ENCODE data around the gene ALG5.

- RRBS: 1% methylated on average over 6 of the region's 29 CpGs
Measured at GRCh38 chr13:36998173-36999057, 725 bp downstream of the ALG5 start.

GRCh38 chr13:36999156-36999664 is at the start of gene ALG5:
ALG5 (minus strand) TSS chr13:36999340.
- RRBS: no CpG with 5 or more reads among the region's 47 CpGs

- RRBS: no CpG with 5 or more reads among the region's 1 CpG
Measured at GRCh38 chr13:37579017-37579571, 19.5 kb downstream of the POSTN start.

DNA sequence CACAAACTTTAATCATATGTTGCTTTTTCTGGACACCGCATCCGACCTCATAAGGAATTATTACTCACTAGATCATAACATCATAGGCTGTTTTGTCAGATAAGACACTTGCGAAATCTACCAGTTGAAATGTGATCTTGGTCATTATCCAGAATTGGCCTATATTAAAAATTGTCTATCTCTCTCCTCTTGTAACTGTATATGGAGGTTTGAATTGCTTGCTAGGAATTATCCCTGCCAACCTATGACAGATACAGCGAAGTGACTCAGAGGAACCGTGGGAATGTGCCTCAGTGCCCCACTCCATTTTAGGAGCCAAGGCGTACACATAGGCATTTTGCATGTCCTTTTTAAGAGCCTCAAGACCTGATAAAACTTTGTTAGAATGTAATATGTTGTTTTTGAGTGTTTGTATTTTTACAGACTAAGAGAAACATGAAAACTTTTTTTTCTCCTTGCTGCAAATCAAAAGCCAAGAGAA is 117.1 kb upstream of the POSTN start:
- RRBS: no CpG with 5 or more reads among the region's 6 CpGs

GRCh38 chr13:37899624-37900265 is 30.2 kb upstream of the TRPC4 start:
- RRBS: no CpG with 5 or more reads among the region's 6 CpGs

GRCh38 chr13:38363465-38364071 is 13.9 kb downstream of the UFM1 start:
- RRBS: no CpG with 5 or more reads among the region's 17 CpGs

- RRBS: no CpG with 5 or more reads among the region's 9 CpGs
Measured at GRCh38 chr13:38951912-38952482, 38.6 kb downstream of the STOML3 start.

DNA sequence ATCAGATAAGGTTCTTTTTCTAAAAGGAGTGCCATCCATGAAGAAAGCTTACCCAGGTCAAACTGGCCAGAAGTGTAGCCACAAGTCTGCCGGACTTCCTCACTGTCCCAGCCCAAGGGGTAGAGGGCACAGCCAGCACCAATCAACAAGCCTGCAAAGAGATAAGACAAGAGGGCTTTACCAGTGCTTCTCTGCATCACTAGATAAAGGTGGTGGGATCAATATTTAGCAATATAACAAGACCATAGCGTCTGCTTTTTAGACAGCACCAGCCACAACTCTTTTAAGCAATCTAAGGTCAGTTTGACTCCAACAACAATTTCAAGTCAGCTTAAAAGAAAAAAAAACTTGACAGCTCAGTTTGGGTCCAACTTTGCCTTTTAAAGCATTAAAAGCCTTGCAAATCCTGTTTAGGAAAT is 224.6 kb downstream of the LHFPL6 start:
- RRBS: no CpG with 5 or more reads among the region's 2 CpGs

- RRBS: no CpG with 5 or more reads among the region's 7 CpGs
Measured at GRCh38 chr13:39417520-39418029, 185.4 kb downstream of the LHFPL6 start.

GRCh38 chr13:39501508-39502256 is 101.3 kb downstream of the LHFPL6 start:
- RRBS: no CpG with 5 or more reads among the region's 2 CpGs

GRCh38 chr13:39536171-39537047 is 66.6 kb downstream of the LHFPL6 start:
- RRBS: no CpG with 5 or more reads among the region's 8 CpGs

DNA sequence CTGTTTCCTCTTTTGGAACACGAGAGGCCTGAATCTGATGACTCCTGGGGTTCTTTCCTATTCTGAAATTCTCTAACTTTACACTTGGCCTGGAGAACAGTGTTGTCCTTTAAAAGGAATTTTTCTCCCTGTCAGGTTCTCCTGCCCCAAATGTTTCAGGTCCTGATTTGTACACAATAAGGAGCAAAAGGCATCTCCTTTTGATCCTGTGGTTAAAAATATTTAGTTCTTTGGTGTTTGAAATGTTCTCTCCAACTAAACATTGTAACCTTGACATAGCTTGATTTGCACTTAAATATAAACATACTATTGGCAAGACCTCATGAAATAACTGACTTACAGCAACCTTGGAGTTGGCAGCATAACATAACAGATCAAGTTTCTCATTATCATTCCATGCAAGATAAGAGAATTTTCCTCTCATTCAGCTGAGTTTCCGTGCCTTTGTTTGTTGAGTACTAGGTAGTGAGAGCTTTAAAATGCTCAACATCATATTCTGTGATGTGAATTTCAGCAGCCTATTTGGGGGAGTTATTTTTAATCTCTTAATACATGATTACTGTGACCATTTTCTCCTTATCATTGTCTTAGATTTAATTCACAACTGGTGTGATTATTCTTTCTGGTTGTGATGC is 244.9 kb downstream of the COG6 start:
- RRBS: no CpG with 5 or more reads among the region's 2 CpGs

GRCh38 chr13:40181453-40182053 is 484.9 kb downstream of the FOXO1 start:
- RRBS: no CpG with 5 or more reads among the region's 4 CpGs

DNA sequence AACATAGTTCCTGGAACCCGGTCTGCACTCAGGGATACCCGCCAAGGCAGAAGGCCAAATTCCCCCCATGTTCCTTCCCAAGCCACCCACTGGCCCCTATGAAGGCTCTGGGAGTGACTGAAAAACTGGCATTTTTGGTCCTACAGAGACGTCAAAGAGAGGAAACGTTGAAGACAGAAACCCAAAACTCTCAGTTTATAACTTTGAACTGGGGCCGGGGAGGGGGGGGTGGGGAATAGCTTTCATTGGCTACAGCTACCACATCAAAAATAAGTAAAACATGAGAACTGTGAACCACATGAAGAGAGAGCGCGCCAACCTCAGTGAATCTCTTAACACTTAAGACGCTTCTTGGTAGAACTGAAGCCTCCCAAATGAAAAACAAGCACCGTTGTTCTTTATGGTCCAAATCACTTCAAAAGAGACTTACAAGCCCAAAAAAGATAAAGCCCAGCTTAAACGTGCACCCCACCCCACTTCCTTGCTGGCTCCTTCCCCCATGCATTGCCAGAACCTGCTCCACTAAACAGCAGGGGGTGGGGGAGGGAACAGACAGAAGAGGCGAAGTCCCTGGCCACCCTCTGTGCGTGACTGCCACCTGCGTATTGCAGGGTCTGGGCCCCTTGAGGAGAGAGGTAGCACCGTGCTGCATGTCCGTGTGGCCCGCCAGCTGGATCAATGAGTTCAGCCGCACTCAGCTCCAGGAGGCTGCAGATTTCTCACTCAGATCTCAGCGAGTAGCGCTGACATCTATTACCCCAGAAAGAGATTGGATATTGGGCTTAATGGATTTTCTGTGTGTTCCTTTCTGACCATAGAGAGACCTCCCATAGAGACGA is 479.1 kb downstream of the FOXO1 start:
- RRBS: no CpG with 5 or more reads among the region's 20 CpGs

- RRBS: no CpG with 5 or more reads among the region's 26 CpGs
Measured at GRCh38 chr13:40187942-40188667, 478.3 kb downstream of the FOXO1 start.

GRCh38 chr13:40189344-40189818 is 477.1 kb downstream of the FOXO1 start:
- RRBS: no CpG with 5 or more reads among the region's 6 CpGs

DNA sequence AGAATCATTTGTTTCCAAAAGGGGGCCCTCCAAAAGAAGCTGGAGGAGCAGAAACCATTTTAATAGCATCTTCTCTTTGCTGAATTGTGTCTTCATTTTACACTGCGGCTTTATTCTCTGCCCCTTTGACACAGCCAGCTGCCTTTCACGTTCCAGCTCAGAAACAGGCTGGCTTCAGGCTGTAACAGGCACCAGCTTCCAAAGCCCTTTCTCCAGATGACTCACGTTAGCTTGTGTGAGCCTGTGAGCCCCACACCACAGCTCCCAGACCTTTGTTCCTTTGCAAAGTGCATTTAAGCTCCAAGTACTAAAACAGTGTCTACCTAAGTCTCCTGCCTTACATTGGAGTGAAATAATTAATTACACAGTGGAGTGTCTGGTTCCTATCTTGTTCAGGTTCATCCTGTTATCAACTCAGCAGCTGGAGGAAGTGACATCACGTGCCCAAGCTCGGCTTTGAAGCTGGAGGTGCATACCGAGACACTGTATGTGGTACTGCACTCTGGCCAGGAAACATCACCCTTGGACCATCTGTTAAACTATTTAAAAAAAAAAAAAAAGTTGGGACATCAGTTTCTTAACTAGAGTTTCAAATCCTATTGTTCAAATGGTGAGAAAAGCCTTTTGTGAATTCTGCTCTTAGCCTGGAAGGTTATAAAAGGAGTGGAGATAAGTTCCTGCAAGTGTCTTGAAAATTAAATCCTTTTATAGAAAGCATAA is 475.7 kb downstream of the FOXO1 start:
- RRBS: no CpG with 5 or more reads among the region's 6 CpGs

DNA sequence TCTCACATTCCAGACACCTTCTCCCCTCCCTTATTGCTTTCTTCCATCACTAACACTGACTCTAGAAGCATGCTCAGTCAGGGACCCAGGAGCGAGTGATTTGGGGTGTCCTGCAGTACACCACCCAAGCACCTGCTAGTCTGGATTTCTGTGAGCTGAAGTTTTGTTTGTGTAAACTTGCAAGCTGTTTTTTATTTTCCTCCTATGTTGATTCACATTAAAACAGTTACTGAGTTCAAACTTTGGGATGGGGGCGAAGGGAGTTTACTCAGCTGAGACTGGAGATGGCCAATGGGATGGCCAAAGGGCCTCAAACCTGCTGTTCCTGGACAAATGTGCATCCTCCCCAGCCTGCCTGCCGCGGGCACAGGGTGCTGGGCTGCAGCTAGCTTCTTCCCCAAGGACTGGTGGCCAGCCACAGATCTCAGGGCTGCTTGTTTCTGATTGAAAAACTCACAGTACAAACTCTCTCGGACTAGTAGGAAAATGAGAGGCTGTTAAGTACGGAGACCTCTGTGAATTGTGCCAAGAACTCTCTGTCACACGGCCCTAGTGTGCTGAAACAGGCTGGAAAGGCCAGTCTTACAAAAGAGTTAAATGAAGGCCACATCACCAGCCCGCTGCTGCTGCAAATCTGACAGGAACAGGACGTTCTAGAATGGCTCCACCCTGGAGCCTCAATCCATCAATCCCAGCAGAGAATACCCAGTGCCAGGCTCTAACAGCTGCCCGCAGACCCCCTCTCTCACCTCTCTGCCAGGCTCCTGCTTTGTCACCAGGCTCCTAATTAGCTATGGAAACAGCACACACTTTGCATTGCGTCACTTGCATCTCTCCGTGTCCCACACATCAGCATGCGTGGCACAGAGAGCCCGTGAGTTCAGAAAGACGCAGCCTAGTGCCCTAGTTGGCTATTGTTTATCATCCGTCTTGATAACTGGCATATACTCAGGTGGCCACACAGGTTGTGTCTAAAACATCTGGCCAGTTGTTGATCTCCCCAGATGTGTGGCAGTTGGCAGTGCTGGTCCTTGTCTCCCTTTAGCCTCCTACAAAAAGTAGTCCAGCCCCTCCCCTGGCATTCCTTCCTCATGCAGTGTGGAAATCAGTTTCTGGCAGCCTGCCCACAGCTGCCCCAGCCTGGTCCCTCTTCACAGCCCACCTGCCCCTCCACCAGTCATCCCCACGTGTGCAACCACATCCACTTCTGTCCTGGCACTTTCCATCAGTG is 314.2 kb downstream of the FOXO1 start:
- RRBS: no CpG with 5 or more reads among the region's 17 CpGs

GRCh38 chr13:40438071-40438633 is 228.3 kb downstream of the FOXO1 start:
- RRBS: no CpG with 5 or more reads among the region's 6 CpGs

DNA sequence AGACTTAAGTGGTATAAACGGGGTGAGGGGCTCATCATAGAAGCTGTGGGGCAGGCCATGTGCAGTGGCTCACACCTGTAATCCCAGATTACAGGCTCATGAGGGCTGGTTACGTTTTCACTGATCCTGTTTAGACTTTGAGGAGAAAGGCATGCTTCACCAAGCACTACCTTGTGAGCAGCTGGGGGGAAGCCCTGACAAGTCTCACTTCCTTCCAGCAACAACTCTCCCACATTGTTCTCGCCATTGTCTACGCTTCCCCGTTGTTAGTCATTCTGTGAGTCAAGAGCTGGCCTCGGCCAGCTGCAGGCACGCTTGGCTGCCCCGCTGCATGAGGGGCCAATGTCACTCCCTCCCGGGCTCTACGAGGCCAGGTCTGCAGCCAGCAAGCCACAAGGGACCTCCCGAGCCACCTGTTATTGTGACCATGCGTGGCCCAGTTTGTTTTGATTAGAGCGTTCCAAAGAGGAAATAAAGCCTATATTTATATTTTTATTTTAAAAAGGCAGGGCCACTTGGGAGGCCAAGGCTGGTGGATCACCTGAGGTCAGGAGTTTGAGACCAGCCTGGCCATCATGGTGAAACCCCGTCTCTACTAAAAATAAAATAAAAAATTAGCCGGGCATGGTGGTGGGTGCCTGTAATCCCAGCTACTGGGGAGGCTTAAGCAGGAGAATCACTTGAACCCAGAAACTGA is 220.9 kb downstream of the FOXO1 start:
- RRBS: no CpG with 5 or more reads among the region's 15 CpGs